Mesenchymal stem cell of adipose (primary cell): ENCODE measurements around a stretch of chr2.

- CAGE, long polyA plus RNA: no peak
These were observed 133.0 kb upstream of the PELI1 start for GRCh38 chr2:64277045-64277776.

GRCh38 chr2:64362577-64362991, 91.4 kb upstream of the LGALSL start:
- CAGE, long polyA plus RNA: no peak

- CAGE, long polyA plus RNA: no peak
These were observed 72.0 kb upstream of the LGALSL start for GRCh38 chr2:64381930-64382340.

GRCh38 chr2:64400622-64401169, 53.3 kb upstream of the LGALSL start:
- CAGE, long polyA plus RNA: no peak

DNA sequence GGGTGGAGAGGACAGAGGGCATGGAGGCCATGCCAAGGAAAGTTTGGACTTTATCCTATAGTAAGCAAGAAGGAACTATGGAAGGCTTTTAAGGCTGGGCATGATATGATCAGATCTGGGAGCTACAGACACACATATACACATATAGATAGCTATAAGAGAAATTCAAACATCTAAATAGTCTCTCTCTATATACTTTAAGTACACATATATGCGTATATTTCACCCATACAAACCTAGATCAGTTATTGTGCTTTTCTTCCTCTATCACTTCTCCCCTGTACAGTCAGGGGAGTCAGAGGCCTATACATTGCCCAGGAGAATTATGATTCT, 47.4 kb upstream of the LGALSL start:
- CAGE, long polyA plus RNA: no peak

GRCh38 chr2:64460821-64461597, 7.0 kb downstream of the LGALSL start:
- CAGE, long polyA plus RNA: no peak

DNA sequence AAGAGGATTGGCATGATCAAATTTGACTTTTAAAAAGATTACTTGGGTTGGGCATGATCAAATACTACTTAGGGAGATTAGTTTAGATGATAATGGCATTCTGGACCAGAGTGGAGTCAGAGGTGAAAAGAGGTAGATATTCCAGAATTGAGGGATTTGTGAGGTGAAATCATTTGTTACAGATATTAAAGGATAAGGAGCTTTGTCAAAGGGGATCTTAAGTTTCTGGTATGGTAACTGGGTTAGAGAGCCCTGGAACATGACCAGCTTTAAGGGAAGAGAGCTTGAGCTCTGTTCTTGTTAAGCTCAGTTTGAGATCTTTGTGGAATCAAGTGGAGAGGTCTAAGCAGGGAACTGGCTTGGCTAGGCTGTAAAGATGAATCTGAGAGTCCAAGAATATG, 8.2 kb downstream of the AFTPH start:
- CAGE, long polyA plus RNA: no peak

- CAGE, long polyA plus RNA: no peak
These were observed 3.4 kb downstream of the SERTAD2 start for GRCh38 chr2:64650376-64650744.

GRCh38 chr2:64666813-64667586, 13.3 kb upstream of the SERTAD2 start:
- CAGE, long polyA plus RNA: no peak

DNA sequence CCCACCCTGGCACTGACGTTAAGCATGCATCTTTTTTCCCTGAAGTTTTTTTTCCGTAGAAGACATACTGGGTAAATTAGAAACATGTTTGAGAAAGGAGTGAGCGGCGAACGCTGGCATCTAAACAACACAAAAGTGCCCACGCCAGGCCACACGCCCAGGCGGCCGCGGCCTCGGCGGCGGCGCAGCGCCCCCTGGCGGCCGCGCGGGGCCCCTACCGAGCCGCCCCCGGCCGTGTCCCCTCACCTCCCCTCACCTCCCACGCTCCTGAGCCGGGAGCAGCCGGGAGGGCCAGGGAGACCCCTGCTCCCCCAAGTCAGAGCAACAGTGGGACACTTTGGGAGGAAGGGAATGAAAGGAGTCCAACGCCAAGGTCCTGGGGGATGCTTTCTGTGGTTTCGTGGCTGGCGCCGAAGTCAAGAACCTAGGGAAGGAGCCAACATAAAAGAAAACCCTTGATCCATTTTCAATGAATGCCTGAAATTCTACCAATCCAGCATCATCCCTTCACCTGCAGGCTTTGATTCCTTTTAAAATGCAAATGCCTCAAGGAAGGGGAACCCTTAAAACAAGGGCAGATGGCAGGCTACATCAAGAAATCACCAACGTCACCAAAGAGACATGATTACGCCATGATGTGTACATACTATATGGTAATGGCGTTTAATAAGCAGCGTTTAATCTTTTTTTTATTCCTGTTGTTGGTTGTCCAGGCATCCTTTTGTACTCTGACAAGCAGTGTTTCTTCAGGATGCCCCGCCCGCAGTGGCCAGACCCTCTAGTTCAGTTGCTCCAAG, 123.5 kb upstream of the SLC1A4 start:
- CAGE, long polyA plus RNA: no peak

- CAGE, long polyA plus RNA: no peak
These were observed 73.7 kb upstream of the SLC1A4 start for GRCh38 chr2:64915556-64915912.

GRCh38 chr2:64922330-64922931, 66.8 kb upstream of the SLC1A4 start:
- CAGE, long polyA plus RNA: no peak

- CAGE, long polyA plus RNA: no peak
These were observed 57.7 kb upstream of the SLC1A4 start for GRCh38 chr2:64931377-64932060.

DNA sequence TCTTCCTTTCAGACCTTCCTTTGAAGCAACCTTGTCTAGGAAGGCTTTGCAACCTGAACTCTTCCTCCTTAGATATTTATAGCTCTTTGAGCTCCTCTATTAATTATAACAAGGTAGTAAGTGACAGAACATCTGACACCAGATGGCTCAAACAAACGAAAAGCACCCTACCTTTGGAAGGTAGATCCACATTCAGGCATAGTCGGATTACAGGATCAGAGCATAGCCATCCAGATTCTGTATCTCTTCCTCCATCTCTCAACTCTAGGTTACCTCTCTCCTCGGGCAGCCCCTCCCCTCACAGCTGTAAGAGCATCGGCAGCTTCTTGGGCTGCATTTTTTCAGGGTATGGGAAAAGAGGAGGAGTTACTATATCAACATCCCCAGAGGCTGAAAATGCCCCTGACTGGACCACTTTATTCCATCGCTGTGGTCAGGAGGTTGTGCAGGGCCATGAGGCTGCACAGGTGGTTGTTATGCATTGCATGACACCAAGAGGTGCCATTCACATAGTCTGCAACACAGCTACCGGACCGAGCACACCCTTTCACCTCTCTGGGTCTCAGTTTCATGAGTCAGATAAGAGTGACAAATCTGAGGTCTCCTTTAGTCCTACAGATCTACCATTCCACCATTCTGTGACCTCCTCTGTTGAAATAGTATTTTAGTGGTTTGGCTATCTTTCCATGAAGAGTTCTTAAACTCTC, 56.9 kb upstream of the SLC1A4 start:
- CAGE, long polyA plus RNA: no peak

GRCh38 chr2:65031246-65032153, 24.7 kb upstream of the CEP68 start:
- CAGE, long polyA plus RNA: no peak

DNA sequence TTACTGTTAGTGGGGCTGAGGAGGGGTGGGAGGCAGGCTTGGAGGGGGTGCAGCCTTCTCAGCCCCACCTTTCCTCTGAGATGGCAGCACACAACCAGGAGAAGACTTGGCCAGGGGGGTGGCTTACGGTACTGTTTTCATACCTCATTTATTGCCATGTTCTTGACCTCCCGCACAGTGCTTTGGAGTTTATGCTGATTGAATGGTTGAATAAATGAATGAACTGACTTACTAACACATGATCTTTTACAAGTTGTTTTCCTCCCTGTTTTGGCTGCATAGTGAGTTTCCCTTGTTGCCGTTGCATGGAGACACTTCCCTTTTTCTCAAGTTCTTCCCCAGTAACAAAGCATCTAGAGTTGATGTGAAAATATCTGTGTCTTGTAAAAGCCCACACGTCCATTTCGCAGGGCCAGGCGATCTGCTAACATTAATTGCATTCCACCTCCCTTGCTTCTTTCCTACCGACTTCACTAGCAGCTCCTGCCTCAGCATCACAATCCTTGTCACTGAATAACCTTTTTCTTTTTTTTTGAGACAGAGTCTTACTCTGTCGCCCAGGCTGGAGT, 35.7 kb upstream of the RAB1A start:
- CAGE, long polyA plus RNA: no peak

GRCh38 chr2:65204877-65205100, 22.8 kb upstream of the ACTR2 start:
- CAGE, long polyA plus RNA: no peak

- CAGE, long polyA plus RNA: no peak
These were observed 49.6 kb downstream of the ACTR2 start for GRCh38 chr2:65277073-65277809.

DNA sequence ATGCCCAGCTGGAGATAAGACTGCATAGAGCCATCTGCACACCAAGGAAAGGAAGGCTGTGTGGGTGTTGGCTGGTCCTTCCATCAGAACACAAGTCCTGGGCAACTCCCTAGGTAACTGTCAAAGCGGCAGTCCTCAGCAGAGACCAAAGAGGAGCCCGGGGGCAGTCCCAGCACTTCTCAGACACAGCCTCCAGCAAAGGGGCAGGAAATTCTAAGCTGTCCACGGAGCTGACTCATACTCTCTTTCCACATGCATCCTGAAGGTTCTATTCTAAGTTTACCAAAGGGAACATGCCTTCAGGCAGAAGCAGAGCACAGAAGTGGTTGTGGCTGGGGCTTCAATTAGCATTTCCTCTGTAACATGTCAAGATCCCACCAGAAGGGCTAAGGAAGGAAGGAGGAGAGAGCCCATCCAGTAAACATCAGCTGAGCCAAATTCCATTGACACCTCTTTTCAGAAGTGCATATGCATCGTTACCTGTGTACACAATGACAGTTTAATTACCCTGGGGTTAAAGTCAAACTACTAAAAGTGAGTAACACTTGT, 54.7 kb downstream of the SPRED2 start:
- CAGE, long polyA plus RNA: no peak

- CAGE, long polyA plus RNA: no peak
These were observed 36.1 kb downstream of the SPRED2 start for GRCh38 chr2:65396080-65396979.